Melanocyte of skin (primary cell): ENCODE measurements around the genes CD1E, PYDC5 and OR10J5.

DNA sequence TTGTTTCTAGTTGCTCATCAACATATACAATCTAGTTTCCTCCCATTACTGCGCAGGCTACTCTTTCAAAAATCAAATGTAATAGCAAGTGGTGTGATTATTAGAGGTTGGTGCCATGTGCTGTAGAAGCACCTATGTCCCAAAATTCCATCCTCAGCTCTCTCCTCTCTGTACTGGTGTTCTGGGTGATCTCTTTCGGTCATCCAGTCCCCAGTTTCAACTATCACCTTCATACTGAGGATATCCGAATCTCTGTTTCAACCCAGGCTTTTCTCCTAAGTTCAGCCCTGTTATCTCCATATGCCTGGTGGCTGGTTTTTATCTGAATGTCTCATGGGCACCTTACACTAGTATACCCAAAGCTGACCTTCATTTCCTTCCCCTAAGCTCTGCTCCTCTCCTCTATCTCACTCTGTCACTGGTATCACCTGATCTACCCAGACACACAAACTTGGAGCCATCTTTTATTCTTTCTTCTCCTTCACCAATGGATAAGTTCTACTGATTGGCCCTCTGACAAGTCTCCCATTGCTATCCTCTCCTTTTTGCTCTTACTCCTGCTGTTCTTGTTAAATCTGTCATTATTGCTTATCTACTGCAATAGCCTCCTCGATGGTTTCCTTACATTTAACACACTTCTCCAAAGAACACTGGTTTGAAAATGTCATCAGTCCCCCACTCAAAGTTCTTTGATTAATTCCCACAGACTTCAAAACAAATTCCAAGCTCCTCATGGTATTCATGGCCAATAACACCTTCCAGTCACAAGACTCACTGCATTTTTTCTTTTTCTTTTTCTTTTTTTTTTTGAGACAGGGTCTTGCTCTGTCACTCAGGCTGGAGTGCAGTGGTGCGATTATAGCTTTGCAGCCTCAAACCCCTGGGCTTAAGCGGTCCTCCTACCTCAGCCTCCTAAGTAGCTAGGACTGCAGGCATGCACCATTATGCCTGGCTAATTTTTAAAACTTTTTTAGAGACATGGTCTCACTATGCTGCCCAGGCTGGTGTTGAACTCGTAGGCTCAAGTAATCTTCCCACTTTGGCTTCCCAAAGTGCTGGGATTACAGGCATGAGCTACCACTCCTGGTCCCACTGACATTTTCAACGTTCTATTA, 53.2 kb downstream of the LRRC71 start:
- CAGE, long polyA plus RNA, 2 experiments, result no peak in any of the 2 experiments

GRCh38 chr1:157013507-157014326, 31.8 kb downstream of the ARHGEF11 start:
- CAGE, long polyA plus RNA, 2 experiments, result no peak in any of the 2 experiments

- CAGE, long polyA plus RNA, 2 experiments, result no peak in any of the 2 experiments
Observed at GRCh38 chr1:157045031-157045241, 606 bp downstream of the ARHGEF11 start.

DNA sequence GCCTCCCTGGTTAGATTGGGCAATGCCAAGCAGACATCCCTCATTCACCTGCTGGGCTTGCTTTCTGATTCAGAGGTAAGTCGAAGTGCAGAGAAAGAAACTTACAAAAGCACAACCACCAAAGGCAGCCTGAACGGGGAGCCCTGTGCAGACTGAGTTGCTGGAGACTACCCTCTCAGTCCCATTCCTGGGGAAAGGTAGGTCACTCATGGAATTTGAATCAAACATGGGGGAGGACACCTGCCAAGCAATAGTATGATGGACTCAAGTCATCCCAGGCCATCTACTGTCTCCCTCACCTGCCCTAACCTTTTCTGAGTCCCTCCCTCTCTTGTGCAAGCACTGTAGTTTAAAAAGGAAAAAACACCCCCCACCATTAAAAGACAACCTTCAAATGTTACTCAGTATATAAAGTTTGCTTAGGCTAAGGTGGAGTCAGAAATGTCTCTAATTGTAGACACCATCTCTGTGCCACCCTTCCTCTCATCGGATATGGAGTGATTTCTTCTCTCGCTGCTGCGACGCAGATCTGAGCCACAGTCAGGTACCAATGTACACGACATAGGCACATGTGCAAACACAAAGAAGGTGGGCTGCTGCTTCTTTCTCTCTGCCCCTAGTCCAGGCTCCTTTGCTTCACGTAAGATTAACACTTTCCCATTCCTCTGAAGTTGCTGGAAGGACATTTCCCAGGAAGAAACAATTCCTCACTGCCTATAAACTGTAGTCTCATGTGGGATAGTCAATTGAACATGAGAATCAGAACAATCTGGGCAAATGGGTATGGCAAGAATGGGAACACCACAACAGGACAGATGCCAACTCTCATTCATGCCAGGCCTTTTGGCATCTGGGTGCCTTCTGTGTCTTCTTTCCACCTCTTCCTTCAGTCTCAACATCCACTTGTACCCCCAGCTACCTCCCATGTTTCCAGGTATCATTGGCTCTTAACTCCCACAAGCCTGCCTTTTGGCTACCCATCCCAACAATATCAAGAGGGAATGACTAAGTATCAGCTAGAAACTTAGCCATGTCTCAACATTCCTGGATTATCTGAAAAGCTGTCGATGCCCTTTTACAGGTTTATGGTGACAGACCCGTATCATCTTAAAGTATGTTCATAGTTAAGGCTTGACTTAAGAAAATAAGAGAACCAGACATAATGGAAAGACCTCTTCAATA, 15.1 kb downstream of the ETV3 start:
- CAGE, long polyA plus RNA, 2 experiments, result no peak in any of the 2 experiments

DNA sequence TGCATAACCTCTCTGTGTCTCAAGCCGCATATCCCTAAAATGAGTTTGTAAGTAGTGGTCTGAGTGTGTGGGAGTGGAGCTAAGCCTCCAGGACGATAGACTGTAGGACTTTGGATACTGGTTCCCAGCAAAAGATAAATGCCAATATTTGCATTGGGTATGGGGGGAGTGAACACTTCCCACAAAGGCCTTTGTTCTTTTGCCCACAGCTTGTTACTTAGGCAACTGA, 102.3 kb upstream of the ETV3 start:
- CAGE, long polyA plus RNA, 2 experiments, result no peak in any of the 2 experiments

DNA sequence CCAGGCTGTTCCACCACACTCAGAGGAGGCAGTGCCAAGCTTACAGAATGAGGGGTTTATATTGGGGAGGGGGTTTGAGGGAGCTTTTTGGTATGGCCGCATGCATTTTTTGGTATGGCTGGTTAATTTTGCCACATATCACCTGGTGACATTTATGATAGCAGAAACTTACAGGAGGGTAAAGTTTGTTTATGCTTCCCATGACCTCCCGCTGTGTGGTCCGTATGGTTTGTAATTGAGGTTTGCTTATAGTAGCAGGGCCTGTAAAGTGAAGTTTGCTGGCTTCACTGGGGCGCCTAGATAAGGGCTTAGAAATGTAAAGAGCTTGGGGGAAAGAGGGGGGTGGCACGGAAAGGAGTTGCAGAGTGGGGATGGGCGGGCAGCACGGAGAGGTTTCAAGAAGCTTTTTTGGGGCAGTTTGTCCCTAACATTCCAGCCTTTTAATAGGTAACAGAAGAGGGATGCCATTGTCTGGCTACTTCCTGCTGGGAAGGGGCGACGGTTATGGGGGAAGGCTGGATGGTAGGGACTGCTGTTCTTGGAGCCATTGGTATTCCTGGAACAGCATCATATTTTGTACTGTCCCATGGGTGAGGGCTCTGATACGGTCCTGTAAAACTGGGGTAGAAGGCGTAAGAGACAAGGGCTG, 135.3 kb upstream of the ETV3 start:
- CAGE, long polyA plus RNA, 2 experiments, result no peak in any of the 2 experiments

DNA sequence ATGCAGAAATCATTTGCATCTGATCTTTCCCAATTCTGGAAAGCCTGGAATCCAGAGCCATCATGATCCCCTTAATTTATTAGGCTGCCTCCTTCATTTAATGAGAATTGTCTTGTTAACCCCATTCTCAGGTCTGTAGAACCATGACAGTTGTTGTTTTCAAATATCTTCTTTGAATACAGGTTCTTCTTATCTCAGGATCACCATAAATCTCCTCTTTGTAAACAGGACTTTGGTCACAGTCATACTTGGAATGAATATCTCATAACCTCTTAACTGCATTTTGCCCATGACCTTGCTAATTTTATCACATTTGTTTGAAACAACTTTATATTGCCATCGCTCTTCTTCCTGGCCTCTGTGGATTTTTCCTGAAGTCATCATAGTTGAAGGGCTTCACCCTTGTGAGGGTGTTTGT, 54.3 kb downstream of the FCRL5 start:
- CAGE, long polyA plus RNA, 2 experiments, result no peak in any of the 2 experiments

GRCh38 chr1:157995101-157996328, 2.1 kb downstream of the KIRREL1 start:
- CAGE, long polyA plus RNA, 2 experiments, result no peak in any of the 2 experiments

GRCh38 chr1:158014327-158015088, 21.1 kb downstream of the KIRREL1 start:
- CAGE, long polyA plus RNA, 2 experiments, result no peak in any of the 2 experiments

GRCh38 chr1:158353616-158354029, at the start of gene CD1E:
Gene CD1E, plus strand, starts transcription at chr1:158353894.
- CAGE, long polyA plus RNA, 2 experiments, result no peak in any of the 2 experiments

GRCh38 chr1:158978612-158979115, 23.9 kb downstream of the PYDC5 start:
- CAGE, long polyA plus RNA, 2 experiments, result no peak in any of the 2 experiments

GRCh38 chr1:159002452-159003000, at the start of gene PYDC5:
Gene PYDC5, minus strand, starts transcription at chr1:159002751.
- CAGE, long polyA plus RNA, 2 experiments, result no peak in any of the 2 experiments

DNA sequence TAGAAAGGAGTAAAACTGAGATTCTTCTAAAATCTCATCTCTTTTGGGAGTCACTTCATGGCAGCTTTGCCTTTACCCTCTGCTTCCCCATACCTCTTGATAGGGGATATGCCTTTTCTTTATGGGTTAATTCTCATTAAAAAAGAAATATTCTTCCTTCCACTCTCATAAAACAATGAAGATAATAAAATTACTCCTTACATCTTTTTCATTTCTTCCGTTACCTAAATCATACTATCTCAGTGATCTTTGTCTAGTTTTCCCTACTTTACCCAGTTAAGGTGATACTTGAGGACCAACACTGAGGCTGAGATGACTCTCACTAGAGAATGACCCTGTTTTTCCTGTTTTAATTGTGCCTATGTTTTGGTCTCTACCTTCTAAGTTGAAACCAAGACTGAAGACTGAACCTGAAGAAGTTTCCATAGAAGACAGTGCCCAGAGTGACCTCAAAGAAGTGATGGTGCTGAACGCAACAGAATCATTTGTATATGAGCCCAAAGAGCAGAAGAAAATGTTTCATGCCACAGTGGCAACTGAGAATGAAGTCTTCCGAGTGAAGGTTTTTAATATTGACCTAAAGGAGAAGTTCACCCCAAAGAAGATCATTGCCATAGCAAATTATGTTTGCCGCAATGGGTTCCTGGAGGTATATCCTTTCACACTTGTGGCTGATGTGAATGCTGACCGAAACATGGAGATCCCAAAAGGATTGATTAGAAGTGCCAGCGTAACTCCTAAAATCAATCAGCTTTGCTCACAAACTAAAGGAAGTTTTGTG, 25.1 kb downstream of the AIM2 start:
- CAGE, long polyA plus RNA, 2 experiments, result no peak in any of the 2 experiments

- CAGE, long polyA plus RNA, 2 experiments, result no peak in any of the 2 experiments
Observed at GRCh38 chr1:159067801-159068734, 8.5 kb downstream of the AIM2 start.

DNA sequence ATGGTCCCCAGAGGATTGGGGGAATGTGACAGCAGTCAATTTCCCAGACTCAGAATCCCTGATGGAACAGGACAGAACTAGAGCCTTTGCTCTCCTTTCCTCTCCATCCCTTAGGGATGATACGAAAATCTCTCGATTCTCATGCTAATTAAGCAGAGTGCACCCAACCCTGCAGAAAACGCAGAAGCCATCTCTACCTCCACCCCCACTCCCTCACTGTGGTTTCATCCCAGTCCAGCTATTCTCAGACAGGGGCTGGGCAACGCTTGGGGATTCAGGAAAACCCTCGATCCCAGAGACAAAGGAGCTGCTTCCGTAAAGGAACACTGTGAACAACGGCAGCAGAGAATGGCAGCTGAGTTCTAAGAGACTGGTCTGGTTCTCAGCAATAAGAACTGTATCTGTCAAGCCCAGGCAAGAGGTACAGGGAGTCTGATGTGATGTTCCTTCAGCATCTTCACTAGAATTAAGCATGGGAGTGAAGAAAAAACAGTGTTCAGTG, 29.5 kb upstream of the CADM3 start:
- CAGE, long polyA plus RNA, 2 experiments, result no peak in any of the 2 experiments

DNA sequence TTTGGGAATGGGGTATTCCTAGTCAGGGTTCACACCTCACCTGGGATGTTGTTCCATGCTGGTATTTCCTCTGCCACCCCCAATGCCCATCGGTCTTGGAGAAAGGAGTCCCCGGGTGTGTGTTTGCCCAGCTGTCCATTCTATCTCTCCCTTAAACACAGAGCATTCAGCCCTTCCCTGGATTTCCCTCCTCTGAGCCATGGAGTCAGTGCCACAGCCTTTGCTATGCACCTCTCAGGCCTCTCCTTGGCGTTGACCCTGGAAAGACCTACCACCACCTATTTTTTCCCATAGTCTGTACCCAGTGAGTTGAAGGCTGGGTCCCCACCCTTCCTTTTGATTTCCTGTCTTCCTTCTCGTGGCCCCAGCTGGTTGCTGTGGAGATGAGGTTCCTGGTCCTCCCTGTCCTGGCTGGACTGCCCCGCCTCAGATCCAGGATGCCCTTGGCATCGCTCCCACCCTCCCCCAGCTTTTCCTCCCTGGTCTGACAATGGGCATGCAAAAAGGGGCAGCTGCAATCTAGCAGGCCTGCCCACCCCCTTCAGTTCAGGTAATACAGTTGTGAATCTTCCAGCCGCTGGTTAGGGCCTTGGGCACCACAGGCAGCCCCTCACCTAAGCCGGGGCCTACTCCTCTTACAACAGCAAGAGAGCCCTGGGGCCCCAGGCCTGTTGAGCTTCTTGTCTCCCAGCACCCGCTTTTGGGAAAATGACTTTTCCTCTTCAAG, 2.3 kb upstream of the ACKR1 start:
- CAGE, long polyA plus RNA, 2 experiments, result no peak in any of the 2 experiments

DNA sequence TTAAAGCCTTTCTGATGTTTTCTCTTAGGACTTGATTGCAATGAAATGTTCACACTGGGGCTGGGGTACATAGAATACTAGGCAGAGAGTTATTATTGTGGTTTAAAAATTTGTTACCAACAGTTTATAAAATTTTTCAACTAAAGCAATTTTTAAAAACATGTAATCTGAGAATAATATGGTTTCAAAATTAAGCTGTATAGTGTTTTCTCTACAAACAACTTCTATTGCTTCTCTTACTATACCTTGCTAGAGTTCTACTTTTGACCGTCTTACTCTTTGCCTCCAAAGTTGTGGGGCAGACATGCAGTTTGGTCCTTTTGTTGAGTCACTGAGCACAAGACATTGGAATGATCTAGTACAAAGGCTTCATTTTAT, 28.6 kb downstream of the OR10J1 start:
- CAGE, long polyA plus RNA, 2 experiments, result no peak in any of the 2 experiments

DNA sequence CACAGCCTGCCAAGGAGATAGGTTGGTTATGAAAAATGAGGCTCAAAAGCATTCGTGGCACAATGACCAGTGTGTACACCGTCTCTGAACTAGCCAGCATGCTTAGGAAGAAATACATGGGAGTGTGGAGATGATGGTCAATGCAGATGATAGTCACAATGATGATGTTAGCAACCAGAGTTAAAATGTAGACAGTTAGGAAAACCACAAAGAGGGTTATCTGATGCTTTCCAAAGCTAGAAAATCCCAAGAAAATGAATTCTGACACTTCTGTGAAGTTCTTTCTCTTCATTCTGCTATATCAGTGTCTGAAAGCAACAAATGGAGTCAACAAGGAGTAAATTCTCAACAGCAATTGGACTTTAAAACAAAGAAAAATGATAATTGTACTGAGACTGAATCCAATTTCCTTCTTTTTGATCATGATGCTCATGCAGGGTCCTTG, at the start of gene OR10J5:
OR10J5 (minus strand) TSS at position 292 of the 445 bp plus-strand sequence.
- CAGE, long polyA plus RNA, 2 experiments, result no peak in any of the 2 experiments

DNA sequence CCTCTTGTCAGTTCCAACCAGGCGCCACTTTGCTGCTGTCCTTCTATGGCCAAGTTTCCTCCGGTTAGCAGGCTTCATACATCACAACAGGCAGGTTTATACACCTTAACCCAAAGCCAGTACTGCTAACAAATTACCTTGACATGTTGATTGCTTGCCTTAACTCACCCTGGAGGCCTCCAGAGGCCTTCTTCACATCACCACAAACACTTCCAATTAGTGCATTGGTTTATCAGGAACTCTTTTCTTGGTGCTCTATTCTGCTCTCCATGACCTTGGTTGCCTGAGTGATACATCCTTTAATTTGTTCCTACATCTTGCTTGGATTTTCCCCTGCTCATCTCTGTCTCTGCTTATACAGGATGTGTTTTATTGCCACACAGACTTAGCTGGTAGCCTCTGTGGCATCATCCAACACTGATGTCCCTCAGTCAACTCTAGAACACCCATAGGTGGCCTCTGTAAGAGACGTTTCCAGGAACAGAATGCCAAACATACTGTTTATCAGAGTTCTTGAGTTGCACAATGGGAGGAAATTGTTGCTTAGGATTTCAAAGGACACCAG, 28.9 kb upstream of the DUSP23 start:
- CAGE, long polyA plus RNA, 2 experiments, result no peak in any of the 2 experiments

DNA sequence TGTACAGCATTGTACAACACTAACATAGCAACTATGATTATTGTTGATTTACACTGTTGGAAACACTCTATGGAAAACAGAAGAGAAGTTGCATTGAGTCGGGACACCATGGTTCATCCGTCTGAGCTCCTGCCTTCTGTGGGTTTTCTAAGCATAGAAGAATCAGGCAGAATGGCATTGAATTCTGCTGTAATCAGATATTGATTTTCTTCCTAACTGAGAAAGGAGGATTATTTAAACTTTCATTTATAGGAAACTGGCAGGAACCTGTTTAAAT, 24.8 kb upstream of the DUSP23 start:
- CAGE, long polyA plus RNA, 2 experiments, result no peak in any of the 2 experiments